Gastroesophageal sphincter (tissue), 4 donors: ENCODE results near the genes TMEM208, FHOD1, PLEKHG4 and EDC4.

- PRO-cap, result no peak
- RAMPAGE, long total RNA, 4 experiments, result no peak in any of the 4 experiments
Observed at GRCh38 chr16:66947240-66947727, 12.0 kb downstream of the CES2 start.

GRCh38 chr16:67098651-67099409 is 10.9 kb upstream of the PHAF1 start:
- PRO-cap, result no peak
- RAMPAGE, long total RNA, 4 experiments, result no peak in any of the 4 experiments

DNA sequence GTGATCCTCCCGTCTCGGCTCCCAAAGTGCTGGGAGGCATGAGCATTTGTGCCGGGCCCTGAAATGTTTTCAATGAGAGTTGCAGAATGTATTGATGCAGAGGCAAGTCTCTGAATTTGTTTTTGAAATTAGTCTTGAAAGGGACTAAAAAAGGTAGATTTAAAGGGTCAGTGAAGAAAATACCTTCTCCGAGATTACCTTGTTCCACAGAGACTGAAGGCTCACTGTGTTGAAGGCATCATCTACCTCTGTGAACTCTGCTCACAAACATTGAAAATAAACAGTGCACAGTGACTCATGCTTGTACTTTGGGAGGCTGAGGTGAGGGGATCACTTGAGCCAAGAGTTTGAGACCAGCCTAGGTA is 4.2 kb downstream of the PHAF1 start:
- PRO-cap, result no peak
- RAMPAGE, long total RNA, 4 experiments, result no peak in any of the 4 experiments

DNA sequence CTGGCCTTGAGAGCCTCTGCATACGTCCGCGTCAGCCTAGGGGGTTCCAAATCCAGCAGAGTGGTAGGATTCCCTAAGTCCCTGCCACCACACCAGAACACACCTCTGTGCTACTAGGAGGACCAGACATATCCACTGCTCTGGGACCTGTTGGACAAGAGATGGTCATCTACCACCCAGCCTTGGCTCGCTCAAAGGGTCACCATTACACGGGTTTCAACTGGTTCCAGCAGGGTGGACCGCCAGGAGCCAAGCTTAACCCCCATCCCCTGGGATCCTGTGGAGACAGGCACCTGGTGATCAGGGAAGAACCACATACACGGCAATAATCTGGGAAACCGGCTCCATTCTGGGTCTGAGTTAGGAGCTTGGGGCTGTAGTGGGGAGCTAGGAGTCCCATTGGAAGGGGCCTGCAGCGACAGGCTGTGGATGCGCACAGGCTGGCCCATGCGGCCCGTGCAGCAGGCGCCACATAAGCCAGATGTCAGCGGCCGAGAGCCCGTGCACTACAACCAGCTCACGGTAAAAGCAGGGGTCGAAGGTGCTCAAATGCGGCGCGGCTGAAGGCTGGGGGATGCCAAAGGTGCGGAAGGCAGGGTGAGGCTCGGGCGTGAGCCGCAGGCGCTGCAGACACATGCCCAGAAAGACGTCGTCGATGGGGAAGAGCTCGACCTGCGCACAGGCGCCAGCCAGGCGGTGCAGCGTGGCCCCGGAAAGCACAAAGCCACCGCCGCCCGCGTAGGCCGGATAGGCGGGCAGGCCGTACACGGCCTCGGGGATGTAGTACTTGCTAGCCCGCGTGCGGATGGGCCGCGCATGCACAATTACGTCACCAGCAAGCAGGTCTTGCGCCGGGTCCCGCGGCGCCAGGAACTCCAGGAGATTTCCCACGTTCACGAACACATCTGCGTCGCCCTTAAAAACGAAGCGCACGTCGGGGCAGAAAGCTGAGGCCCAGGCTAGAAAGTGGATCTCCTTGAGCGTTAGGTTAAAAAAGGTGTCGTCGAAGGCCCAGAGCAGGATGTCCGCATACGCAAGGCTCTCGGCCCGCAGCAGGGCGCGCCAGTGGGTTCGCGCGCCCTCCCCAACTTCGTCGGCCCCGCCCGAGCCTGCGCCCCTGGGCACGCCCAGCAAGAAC is 1.5 kb downstream of the B3GNT9 start:
- PRO-cap, result no peak
- RAMPAGE, long total RNA, 4 experiments, result no peak in any of the 4 experiments

- PRO-cap, result no peak
- RAMPAGE, long total RNA, 4 experiments, result no peak in any of the 4 experiments
Observed at GRCh38 chr16:67153616-67154173, 2.9 kb upstream of the B3GNT9 start.

- PRO-cap, result no peak
- RAMPAGE, long total RNA, 4 experiments, result no peak in any of the 4 experiments
Observed at GRCh38 chr16:67158128-67158944, 1.4 kb downstream of the TRADD start.

- PRO-cap, result no peak
- RAMPAGE, long total RNA, 4 experiments, result no peak in any of the 4 experiments
Observed at GRCh38 chr16:67200321-67200909, 1.5 kb downstream of the ELMO3 start.

DNA sequence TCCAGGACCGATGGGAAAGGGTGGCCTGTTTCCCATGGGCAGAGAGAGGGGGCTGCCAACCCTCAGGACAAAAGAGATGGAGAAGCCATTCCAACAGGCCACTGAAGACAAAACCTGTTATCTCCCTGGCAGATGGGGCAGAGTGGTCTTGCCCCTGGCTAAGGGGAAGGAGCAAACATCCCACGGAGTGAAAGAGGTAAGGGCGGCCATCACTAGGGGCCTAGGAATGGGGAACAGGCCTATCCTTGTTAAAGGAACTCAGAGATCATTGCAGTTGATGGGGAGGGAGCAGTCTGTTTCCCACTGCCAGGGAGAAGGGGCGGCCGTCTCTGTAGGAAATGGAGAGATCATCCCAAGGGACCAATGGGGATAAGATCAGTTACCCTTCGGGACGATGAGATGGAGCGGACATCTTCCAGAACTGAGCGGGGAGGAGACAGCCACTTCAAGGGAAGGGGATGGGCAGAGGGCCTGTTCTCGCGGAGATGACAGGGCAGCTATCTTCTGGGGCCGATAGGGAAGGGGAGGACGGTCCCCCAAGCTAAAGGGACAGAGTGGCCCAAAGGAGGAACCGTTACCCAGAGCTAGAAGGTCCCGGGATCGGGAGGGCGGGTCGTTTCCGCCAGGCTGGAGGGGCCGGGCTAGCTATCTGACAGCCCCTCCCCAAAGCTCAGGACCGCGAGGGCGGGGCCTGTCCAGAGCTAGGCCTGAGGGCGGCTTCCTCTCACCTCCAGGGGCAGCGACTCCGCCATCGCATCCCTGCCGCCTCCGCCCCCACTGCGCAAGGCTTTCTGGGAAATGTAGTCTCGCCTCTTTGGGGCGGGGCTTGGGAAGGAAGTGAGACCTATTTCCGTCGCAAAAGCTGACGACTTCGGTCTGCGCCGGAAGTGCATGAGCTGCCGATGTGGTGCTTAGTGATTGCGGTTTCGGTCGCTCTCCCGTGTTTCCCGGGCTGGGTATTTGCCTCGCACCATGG is at the start of gene TMEM208:
Gene TMEM208 (plus strand): TSS at position 884 of the 976 bp plus-strand sequence.
- PRO-cap, result bidirectional peak, plus-strand start at position 892 of the sequence, minus-strand start at position 779 of the sequence
- RAMPAGE, long total RNA, 4 experiments, result start-site peak on the plus strand in 4 of 4 experiments, centred at positions 891 to 895 of the sequence, 52 to 124 reads per replicate; start-site peak on the minus strand in 4 of 4 experiments, centred at positions 773 to 778 of the sequence, 6 to 34 reads per replicate

DNA sequence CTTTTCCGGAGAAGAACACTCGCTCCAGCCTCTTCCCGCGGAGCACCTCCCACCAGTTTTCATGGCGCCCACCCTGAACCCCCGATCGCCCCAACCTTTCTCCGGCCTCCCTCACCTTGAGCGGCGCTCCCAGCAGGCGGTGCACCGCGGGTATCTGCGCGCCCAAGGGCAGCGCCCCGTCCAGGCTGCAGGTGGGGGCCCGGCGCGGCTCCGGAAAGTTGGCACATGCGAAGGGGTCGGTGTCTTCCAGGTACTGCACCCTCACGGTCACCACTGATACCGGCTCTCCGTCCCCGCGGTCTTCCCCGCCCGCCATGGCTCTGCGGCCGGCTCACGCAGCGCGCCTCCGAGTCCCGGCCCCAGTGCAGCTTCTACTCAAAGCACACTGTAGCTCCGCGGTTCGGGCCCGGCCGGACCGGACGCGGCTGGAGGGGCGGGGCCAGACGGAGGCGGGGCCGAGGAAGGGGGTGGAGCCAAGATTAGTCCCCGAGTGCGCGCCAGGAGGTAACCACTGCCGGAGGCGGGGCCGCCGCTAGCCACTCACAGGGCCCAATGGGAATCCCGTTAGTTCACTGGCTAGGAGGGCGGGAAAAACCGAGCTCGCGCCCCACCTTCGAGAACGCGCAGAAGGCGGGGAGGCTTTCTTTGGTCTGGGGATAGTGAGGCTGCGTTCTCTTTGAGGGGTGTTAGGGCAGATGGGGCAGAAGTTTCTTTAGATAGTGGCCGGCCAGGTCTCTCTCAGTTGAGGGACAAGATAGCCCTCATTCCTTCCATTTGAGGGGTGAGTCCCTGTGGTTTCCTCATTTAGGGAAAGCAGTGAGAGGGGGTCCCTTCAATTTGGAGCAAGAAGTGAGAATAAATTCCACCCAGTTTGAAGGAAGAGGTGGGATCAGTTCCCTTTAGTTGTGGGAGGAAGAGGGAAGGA is at the start of gene FHOD1:
Gene FHOD1 (minus strand): TSS at position 387 of the 925 bp plus-strand sequence.
- PRO-cap, result bidirectional peak, plus-strand start at position 616 of the sequence, minus-strand start at position 373 of the sequence
- RAMPAGE, long total RNA, 4 experiments, result start-site peak on the minus strand in 2 of 4 experiments, centred at positions 382 to 397 of the sequence, 22 to 30 reads per replicate

DNA sequence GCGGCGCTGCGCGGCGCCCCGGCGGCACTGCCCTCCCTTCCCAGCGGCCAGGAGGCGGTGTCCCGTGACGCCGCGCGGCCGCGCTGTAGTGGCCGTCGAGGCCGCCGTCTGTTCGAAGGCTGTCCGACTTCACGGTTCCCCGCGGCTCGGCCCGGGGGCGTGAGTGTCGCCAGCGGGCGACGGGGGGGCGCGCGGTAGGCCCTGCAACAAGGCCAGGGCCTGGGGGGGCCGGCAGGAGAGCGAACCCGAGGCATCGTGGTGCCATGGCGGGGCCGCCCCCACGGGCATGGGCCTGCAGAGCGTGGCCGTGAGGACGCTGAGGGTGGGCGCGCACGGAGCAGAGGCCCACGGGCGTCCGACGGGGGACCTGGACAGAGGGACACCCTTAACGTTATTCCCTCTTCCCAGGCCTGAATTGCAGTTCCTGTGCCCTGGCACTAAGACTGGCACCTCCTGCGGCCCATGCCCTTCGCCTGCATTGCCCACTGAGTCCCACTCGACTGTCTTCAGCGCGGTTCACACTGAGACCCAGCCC is at the start of gene PLEKHG4:
Gene PLEKHG4 (plus strand): TSS at position 65 of the 535 bp plus-strand sequence.
- PRO-cap, result bidirectional peak, plus-strand start at position 88 of the sequence, minus-strand start outside the sequence
- RAMPAGE, long total RNA, 4 experiments, result no peak in any of the 4 experiments

- PRO-cap, result no peak
- RAMPAGE, long total RNA, 4 experiments, result no peak in any of the 4 experiments
Observed at GRCh38 chr16:67346211-67346922, 19.8 kb downstream of the LRRC36 start.

DNA sequence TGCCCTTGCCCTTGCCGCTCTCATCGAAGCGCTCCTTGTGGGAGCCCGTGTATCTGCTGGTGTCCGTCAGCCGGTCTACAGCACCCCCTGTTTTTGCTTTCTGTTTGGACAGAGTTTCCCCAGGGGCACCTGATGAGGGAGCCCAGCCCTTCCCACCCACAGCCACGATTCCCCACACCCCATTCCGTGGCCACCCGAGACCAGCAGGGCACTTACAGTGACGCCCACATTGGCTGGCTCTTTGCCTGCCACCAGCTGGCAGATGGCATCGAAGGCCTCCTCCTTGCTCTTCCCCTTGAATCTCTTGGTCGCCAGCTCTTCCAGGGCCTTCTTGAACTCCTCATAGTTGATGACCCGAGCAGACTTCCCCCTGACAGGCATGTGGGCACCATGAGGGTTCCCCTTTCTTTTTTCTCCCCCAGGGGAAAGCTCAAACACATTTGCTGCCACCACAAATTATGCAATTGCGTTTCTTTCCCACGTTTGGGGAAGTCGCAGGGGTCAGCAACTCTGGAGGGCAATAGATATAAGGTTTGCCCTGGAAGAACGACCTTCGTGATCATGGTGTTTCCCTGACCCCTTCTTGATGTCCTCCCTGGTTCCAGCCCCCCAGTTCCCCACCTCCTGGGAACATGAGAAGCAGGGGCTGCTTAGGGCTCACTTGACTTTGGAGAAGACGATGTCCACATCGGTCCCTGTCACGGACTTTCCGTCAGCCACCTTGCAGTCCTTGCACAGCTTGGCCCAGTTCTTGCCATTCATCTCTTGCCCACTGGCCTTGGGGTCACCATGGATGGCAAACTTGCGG is 2.8 kb downstream of the TPPP3 start:
- PRO-cap, result no peak
- RAMPAGE, long total RNA, 4 experiments, result no peak in any of the 4 experiments

DNA sequence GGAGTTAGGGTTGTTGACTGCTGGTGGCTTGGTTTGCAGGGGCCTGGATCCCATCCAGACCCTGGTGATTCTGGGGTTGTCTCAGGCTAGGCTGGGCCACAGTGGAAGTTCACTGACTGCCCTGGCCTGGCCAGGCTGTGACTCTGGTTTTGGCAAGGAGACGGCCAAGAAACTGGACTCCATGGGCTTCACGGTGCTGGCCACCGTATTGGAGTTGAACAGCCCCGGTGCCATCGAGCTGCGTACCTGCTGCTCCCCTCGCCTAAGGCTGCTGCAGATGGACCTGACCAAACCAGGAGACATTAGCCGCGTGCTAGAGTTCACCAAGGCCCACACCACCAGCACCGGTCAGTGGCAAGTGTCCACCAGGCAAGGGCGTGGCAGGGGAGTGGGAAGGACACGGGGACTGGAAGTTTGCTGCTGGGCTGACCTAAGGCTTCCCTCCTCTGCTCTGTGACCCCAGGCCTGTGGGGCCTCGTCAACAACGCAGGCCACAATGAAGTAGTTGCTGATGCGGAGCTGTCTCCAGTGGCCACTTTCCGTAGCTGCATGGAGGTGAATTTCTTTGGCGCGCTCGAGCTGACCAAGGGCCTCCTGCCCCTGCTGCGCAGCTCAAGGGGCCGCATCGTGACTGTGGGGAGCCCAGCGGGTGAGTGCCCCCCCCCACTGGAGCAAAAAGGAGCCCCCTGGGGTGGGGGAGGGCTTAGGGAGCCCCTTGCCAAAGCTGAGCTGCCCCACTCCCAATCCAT is 4.7 kb downstream of the HSD11B2 start:
- PRO-cap, result no peak
- RAMPAGE, long total RNA, 4 experiments, result no peak in any of the 4 experiments

GRCh38 chr16:67456307-67457229 is 24.4 kb downstream of the ATP6V0D1 start:
- PRO-cap, result no peak
- RAMPAGE, long total RNA, 4 experiments, result no peak in any of the 4 experiments

- PRO-cap, result no peak
- RAMPAGE, long total RNA, 4 experiments, result no peak in any of the 4 experiments
Observed at GRCh38 chr16:67552147-67553095, 9.9 kb upstream of the CTCF start.

- PRO-cap, result no peak
- RAMPAGE, long total RNA, 4 experiments, result no peak in any of the 4 experiments
Observed at GRCh38 chr16:67652573-67653322, 7.3 kb downstream of the ACD start.

GRCh38 chr16:67667625-67668378 is 1.2 kb downstream of the C16orf86 start:
- PRO-cap, result no peak
- RAMPAGE, long total RNA, 4 experiments, result no peak in any of the 4 experiments

GRCh38 chr16:67827851-67828785 is 14.0 kb upstream of the THAP11 start:
- PRO-cap, result no peak
- RAMPAGE, long total RNA, 4 experiments, result no peak in any of the 4 experiments

DNA sequence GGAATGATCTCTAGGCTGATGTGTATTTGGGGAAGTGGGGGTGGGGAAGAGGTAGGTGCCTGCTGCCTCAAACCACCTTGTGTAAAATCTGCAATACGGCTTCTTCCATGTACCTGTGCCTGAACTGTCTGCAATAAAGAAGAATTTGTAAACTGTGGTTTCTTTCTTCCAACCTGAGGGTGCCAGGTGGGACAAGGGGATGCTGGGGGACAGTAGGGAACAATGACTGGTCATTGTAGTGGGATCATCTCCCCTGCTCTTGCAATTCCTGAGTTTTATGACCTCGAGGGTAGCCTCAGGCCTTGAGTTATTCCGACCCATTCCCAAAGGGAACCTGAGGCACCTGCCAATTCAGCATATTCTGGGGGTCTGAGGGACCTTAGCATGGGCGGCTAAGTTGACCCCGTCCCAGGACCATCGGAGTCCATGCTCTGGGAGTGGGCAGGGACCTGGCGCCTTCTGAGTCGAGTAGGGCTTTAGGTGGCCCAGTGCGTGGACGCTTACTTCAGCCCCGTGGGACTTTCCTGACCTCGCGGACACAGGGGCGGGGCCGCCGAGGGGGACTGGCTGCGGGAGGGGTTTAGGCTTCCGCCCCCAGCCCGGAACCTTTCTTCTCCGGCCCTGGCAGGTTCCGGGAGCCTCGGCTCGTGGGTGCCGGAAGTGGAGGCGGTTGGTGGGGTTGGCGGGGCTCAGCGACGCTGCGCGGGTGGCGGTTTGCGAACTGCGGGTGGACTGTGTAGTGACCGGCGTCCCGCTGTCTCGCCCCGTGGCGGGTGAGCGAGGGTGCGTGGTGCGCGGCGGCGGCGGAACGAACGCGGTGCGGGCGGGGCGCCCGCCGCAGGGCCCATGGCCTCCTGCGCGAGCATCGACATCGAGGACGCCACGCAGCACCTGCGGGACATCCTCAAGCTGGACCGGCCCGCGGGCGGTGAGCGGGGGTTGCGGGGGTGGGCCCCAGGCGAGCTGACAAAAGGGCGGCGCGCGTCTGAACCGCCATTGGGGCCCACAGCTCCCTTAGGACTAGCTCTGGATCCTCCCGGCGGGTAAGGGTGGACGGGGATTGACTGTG is at the start of gene EDC4:
Gene EDC4 (plus strand): TSS at position 637 of the 1,069 bp plus-strand sequence.
- PRO-cap, result bidirectional peak, plus-strand start at position 659 of the sequence, minus-strand start at position 470 of the sequence
- RAMPAGE, long total RNA, 4 experiments, result no peak in any of the 4 experiments

- PRO-cap, result unidirectional peak, minus-strand start at chr16:67873676
- RAMPAGE, long total RNA, 4 experiments, result no peak in any of the 4 experiments
Observed at GRCh38 chr16:67873485-67873881, 631 bp downstream of the EDC4 start.